Peritoneum (tissue), 1 donor: ENCODE results near the genes ARMC6, GMIP and ZNF708.

DNA sequence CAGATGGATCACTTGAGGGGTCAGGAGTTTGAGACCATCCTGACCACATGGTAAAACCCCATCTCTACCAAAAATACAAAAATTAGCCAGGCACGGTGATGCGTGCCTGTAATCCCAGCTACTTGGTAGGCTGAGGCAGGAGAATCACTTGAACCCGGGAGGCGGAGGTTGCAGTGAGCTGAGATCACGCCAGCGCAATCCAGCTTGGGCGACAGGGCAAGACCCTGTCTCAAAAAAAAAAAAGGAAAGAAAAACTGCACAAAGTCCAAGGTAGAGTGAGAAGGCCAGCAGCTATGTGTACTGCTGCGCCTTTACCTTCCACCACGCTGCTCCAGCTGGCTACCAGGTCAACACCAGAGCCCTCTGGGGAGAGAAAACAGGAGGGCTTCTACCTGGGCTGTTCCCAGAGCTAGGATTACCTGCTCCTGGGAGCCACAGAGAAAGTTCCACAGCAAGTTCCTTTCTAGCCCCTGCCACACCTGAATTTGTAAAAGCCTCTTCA is 3.3 kb downstream of the ELL start:
- PRO-cap: no peak

- PRO-cap: no peak
These were observed 934 bp upstream of the CRLF1 start for GRCh38 chr19:18607554-18607911.

GRCh38 chr19:18741700-18742249 is 49.3 kb downstream of the COMP start:
- PRO-cap: no peak

- PRO-cap: bidirectional peak, plus-strand start at chr19:19033912, minus-strand start at chr19:19033822
These were observed at the start of gene ARMC6 for GRCh38 chr19:19033287-19034083. Gene ARMC6 (plus strand): TSS chr19:19033603.

DNA sequence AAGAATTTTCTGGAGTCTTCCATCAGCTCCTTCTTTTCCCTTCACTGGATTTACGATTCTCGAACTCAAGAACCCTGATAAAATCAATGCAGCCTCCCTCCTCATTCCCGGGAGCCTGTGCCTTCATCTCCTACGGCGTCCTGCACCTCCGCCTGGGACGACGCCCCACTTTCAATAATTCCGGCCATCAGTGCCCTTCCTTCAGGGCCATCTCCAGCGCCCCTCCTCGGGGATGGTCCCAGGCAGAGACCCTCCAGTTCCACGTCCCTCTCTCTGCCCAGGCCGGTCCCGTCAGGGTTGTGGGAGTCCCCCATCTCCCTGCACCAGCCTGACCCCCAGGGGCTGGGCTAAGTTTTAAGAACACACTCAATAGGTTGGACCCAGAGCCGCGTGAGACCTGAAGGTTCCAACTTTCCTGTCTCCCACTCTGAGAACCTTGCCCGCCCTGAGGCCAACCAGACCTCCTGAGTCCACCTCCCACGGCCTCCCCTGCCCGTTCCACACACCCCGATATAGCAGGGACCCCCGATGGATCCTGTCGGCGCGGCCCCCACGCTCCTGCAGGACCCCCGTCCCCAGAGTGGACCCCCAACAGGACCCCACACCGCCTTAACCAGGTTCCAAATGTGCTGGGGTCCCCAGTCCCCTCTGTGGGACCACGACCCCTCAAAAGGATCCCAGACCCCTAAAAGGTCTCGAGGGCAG is 649 bp downstream of the TMEM161A start:
- PRO-cap: no peak

DNA sequence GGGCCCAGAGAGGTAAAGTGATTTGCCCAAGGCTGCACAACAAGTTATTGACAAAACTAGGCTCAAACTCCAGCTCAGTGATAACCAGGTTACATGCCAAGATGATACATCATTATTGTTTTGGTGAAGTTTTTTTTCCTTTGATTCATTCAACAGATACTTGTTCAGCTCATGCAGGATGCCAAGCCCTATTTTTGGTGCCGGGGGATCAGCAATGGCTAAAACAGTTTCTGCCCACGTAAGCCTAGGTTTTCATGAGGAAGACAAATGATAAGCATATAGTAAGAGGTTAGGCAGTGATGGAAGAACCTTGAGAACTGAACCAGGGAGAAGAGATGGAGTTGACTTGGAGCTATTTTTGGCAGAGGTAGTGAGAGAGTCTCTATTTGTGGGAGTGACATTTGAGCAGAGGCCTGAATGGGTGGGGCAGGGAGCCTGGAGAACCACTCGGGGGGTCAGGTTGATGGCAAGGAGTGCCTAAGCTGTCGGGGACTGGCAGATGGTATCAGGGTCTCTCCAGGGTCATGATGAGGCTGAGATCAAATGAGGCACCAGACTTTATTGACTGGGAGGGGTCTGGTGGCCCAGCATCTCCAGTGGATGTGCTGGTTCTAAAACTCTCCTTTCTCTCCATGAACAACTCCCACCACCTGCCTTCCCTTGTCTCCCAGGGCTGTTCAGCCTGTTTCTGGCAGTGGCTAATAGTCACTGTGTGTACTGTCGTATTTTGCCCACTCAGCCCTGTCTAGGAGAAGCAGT is 3.4 kb downstream of the MAU2 start:
- PRO-cap: no peak

DNA sequence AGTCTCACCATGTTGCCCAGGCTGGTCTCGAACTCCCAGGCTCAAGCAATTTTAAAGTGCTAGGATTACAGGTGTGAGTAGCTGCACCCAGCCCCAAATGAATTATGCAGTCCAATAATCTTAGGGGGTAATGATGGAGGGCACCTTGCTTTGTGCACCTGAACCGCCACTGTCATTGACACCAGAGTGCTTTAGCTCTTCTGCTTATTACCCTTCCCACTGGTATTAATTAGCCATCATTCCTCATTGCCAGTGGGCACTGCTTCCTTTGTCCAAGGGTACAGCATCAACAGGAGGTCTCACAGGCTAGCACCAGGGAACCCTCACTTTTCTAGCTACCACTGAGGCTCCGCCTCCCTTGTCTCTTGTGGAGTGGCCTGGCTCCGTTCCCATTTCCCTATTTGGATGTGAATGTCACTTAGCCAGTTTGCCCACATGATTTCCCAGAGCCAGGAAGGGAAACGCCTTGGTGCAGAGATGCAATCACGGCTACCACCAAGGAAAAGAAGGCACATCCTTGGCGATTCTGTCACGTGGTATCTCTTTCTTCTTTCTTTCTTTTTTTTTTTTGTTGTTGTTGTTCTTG is 27.8 kb upstream of the GATAD2A start:
- PRO-cap: no peak

GRCh38 chr19:19380942-19381443 is 24.5 kb upstream of the GATAD2A start:
- PRO-cap: no peak

GRCh38 chr19:19404720-19405177 is 726 bp upstream of the GATAD2A start:
- PRO-cap: no peak

DNA sequence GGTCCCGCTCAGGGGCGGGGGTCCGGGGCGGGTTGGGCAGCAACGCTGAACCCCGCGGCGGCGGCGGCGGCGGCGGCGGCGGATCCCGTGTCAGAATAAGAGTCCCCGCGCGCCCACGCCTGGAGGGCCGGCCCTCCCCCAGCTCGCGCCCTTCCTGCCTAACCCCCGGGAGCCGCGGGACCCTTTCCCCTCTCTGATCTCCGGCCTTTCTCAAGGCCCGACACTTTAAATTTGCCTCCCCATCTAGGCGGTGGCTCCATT is 853 bp downstream of the GATAD2A start:
- PRO-cap: no peak

DNA sequence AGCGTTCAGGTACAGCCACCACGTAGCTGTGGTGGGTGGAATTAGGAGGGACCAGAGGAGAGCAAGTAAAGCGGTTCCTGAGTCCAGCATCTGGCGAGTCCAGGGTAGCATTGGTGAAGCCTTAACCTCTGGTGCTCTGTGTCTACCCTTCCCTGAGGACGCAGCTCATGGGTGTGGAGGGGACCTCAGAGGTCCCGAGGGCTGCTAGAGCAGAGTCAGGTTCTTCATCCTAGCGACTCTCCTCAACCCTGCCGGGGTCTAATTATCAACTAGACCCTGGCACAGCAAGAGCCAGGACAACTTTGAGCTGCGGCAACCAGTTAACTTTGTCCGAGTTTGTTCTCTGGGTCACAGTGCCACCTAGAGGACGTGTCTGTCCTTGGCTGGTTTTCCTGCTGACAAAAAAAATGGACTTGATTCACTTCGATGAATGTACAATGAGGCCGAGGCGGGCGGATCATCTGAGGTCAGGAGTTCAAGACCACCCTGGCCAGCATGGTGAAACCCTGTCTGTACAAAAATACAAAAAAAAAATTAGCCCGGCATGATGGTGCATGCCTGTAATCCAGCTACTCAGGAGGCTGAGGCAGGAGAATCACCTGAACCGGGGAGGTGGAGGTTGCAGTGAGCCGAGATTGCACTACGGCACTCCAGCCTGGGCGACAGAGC is 25.0 kb downstream of the TSSK6 start:
- PRO-cap: no peak

DNA sequence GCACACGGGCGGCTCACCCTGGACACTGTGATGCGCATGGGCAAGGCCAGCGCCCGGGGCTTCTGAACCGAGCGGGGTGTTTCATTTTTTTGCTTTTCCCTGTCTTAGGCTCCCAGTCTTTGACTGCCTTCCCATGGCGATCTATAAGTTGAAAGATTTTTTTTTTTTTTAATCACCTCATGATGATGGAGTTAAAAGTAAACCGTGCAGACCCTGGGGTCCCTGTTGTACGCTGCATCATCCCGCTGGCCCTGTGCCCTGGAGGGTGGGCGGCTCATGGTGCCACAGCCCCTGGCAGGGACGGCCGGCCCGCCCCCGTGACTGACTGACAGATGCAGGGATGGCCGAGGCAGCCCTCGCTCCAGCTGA is 9.5 kb downstream of the TSSK6 start:
- PRO-cap: no peak

DNA sequence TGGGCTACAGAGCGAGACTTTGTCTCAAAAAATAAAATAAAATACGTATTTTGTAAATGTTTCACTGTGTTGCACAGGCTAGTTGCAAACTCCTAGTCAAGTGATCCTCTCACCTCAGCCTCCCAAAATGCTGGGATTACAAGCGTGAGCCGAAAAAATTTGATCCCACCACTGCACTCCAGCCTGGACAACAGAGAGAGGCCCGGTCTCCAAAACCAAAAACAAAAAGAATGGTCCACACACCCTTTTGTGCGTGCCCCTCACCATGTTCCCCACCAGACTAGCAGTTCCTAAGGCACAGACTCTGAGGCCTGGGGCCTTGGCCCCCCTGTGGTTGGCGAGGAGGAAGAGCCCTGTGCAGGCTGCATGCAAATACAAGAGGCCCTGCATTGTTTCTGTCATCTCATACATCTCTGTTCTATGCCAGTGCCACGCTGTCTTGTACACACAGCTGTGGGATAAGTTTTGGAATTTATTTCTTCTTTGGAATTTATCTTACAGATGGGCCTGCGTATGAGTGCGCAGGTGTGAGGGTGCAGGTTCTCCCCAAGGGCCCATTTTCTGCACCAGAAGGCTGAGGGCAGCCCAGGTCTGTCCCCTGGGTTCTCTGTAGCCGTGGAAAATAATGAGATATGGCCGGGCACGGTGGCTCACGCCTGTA is 4.7 kb upstream of the YJEFN3 start:
- PRO-cap: no peak

DNA sequence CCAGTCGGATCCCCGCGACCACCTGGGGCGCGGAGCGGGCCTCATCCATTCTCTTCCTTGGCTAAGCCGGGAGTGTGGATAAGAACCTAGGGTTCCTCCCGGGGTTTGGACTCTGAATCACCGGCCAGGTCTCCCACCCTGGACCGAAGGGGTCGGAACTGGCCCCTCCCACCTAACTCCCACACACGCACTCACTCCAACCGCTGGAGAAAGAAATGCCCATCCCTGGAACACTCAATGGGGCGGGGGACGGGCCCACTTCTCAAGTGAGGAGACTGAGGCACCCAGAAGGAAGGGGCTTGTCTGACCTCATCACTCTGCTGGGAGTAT is 445 bp downstream of the CILP2 start:
- PRO-cap: no peak

DNA sequence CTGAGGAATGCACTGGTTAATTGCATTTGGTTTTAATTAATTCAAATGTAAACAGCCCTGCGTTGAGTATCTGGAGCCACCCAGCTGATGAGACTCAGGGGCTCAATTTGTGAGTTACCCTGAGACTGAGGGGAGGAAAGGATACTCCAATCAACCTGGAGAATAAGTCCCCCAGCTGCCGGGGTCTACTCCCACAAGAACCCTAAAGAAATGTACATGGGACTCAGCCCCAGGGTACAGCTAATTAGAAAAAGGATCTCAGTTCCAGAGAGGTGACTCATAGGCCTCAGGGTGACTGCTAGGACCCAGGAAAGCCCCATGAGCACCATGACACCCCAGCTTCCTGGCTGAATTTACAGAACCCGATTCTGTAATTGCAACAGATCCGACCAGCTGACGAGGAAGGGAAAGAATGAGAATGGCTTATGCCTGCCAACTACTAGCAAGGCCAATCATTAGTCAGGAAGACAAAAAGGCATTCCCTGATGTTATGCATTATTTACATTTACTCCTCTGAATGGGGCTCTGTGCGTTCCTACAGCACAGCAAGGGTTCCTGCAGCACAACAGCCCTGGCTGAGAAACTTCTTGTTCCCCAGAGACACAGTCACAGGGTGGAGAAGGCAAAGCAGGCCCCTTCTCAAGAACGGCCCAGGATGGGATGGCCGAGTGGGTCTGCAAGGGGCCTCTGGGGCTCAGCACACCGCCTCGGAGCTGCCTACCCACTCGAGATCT is 27.4 kb downstream of the PBX4 start:
- PRO-cap: no peak

DNA sequence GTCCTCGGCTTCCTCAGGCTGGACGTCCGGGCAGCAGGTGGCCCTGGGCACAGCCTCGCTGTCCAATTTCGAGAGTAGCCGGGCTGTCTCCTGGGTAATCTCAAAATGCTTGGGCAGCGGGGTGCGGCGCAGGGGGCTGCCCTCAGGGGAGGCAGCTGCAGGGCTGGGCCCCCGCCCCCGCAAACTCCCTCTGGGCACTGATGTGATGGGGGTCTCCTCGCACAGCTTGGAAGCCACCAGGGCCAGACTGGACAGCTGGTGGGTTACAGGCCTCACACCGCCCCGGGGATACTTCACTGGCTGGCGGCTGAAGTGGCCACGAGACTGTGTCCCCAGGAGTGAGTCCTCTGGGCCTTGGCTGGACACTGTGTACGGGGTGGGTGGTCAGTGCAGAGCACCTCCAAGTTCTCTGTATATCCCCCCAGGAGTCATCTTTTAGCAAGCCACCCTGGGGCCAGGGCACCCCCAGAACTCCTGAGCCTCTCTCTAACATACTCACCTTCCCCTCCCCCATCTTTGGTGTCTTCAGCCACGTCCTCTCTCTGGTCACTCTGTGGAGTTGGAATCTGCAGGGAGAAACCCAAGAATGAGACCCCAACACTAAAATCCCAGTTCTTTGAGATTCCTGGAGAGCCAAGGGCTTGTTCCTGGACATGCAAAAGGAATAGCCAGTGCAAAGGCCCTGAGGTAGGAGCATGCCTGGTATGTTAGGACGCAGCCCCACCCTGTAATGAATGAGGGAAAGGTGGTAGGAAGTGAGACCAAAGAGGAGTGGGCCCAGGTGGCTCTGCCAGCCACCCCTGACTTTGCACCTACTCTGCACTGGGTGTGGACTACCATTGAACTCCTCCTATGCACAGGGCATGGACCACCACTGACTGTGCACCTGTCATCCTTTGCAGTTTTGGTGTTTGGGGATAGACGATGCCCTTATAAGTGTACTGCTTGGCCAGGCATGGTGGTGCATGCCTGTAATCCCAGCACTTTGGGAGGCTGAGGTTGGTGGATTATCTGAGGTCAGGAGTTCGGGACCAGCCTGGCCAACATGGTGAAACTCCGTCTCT is 2.3 kb upstream of the LPAR2 start:
- PRO-cap: no peak

DNA sequence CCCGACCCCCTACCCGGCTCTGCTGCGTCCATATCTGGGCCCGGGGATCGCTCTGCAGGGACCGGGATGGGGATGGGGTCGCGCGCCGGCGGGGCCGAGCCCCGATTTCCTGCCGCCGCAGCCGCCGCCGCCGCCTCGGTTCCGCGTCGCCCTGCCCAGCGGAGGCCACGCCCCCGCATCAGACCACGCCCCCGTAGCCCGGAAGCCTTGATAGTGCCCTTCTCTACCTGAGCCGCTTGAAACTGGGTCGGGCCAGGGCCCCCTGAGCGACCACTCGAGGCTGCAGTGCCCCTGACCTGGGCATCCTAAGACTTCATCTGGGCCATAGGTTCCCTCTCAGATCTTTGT is at the start of gene GMIP:
Gene GMIP, minus strand, starts transcription at position 160 of the 348 bp plus-strand sequence.
- PRO-cap: bidirectional peak, plus-strand start at position 239 of the sequence, minus-strand start at position 111 of the sequence

GRCh38 chr19:19657273-19657915 is 6.1 kb downstream of the ATP13A1 start:
- PRO-cap: no peak

DNA sequence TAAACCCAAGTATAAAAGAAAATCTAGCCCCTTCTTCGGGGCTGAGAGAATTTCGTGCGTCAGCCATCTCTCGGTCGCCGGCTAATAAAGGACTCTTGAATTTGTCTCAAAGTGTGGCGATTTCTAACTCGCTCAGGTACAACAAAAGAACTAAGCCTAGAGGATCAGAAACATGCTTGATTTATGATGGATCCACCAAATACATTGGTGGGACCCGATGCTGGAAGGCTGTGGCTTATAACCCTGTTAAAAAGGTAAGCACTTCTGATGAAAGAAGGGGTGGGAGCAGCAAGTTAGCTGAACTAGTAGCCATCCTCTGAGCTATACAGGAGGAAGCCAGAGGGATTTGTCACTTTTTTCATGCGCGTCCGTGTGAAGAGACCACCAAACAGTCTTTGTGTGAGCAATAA is 9.3 kb upstream of the ZNF90 start:
- PRO-cap: no peak

DNA sequence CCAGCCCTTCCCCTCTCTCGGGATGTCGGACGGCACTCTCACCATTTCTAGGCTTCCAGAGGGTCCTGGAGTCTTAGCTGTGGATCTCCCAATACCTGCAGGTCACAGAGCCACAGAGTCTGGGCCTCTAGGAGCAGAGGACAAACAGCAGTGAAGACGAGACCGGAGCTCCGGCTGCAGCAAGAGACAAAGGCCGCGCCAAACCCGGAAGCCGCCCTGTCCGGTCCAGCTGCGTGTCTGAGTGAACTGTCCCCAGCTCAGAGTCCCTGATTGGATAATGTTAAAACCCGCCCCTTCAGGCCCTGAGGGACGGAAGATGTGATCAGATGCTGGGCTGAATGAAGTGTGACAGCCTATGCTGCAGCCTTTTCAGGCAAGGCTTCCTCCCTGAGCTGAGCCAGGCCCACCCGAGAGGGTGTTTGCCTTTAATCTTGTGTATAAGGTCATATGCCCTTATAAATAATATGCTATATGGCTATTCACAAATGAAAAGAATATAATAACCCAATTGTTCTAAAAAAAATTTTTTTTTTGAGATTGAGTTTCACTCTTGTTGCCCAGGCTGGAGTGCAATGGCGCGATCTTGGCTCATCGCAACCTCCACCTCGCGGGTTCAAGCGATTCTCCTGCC is at the start of gene ZNF708:
Gene ZNF708, minus strand, starts transcription at position 243 of the 631 bp plus-strand sequence.
- PRO-cap: unidirectional peak, minus-strand start at position 184 of the sequence